Bronchus fibroblast of lung (primary cell): ENCODE results near the gene KCNJ1.

DNA sequence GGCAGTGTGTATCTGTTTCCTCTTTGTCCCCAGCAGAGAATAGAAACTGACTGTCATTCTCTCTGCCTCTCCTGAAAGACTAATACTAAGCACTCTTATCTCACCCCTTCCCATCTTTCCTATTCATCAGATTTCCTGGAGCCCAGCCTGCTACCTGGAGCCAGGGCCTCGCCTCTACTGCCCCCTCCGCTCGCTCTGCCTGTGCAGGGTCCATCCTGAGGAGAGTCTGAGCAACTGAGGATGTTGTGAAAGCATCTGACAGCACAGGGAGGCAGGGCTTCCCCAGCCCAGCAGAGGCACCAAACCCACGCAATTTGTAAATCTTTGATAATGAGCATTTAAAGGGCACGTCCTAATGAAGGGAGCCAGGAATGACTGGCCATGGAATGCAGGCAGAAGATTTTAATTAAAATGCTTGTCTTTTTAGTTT is 273.2 kb downstream of the ST3GAL4 start:
- RAMPAGE, long total RNA: no peak

DNA sequence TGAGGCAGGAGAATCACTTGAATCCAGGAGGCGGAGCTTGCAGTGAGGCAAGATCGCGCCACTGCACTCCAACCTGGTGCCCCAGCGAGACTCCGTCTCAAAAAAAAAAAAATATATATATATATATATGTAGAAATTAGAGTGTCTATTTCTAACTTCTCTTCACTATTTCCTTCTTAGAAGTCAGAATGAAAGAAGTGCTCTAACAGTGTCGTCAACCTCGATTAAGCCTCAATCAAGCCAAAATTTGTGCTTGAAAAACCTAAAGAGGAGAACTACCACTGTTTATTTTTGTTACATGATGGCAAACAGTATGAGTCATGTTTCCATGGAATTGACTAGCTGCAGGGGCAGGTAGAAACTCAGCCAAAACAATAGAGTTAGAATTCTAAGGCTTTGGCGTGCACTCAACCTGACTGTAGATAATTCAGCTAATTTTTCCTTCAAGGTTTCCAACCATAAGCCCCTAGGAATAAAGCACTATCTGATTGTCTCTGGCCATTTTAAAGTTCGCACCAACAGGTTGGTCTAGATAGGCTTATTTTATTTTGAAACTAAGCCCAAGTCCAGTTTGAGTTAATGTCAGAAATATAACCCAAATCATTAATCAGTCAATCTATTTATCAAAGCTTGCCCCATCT is 415.9 kb downstream of the ETS1 start:
- RAMPAGE, long total RNA: no peak

DNA sequence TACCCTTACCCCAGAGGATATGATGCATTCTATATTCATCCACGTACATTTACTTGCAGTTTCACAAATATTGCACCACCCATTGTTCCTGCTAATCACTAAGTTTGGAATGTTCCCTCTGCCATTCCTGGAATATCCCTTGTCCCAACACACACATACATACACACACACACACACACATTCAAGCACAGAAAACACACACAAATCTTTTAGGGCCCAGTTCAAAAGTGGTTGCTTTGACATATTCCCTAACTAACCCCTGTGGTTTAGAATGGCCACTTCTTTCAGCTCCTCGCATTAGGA is 379.4 kb downstream of the ETS1 start:
- RAMPAGE, long total RNA: no peak

GRCh38 chr11:128300644-128301336 is 286.6 kb downstream of the ETS1 start:
- RAMPAGE, long total RNA: no peak

- RAMPAGE, long total RNA: no peak
Observed at GRCh38 chr11:128311957-128312406, 275.4 kb downstream of the ETS1 start.

DNA sequence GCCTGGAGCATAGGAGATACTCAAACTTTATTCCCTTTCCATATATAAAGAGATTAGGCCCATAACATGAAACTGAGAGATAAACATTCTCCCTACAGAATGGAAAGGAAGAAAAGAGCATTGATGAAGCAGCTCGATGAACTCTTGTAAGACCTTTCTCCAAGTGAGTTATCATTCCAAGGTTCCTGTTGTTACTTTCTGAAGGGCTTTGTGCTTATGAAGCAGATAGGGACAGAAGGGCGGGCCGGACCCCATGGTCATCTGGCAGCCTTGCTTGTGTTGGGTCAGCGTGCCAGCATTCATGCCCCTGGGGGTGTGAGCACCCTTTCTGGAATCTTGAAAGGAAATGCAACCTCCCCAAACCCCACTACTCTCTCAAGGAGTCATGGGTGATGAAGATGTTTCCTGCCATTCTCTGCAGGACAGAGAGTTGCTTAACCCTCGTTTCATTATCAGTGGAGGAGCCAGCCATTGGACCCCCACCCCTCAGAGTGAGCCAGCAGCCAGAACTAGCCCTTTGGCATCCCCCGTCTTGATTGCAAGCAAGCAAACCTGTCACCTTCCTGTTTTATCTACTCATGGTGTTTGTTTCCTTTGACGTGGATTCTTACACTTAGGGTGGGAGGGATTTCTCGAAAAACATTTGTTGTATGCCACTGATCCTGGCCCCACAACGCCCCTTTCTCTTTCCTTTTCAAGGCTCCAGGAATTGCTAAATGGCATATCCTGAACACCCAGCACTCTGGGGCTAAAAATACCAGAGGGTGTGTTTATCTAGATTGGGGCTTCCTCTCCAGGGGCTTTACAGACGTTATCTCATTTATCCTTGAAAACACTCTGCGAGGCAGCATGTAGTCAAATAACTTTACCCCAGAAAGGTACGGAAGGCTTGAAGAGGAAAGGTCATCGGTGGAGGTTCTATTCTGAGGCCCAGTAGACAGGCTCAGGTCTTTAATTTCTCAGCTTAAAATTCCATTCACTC is 258.3 kb downstream of the ETS1 start:
- RAMPAGE, long total RNA: no peak

GRCh38 chr11:128341775-128342348 is 245.5 kb downstream of the ETS1 start:
- RAMPAGE, long total RNA: no peak

GRCh38 chr11:128453390-128454014 is 133.9 kb downstream of the ETS1 start:
- RAMPAGE, long total RNA: no peak

DNA sequence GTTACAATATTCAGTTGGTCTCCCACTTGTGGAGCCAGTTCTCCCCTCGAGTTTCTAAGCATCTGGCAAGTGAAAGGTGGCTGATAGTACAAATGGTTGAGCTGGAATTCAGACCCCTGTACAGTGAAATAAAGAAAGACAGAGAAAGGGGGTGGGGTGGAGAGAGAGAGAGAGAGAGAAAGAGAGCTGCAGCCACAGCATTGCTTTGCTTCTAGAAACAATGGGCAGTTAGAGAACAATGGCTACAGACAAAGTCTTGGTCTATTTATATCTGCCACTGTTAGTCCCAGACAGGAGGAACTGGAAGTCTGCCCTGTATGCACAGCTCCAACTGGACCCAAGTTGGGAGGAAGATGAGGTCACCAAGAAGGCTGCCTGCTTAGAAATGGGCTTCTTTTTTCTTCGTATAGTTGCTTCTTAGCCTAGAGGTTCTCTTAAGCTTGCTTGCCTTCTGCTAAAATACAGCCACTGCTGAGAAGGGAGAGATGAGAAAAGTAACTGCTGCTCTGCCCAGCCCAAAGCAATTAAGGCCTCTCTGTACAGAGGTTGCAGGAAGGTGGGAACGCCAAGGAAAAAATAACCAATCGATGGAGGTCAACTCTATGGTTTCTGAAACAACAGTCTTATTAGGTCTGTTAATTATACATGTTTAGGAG is 85.4 kb downstream of the ETS1 start:
- RAMPAGE, long total RNA: no peak

- RAMPAGE, long total RNA: no peak
Observed at GRCh38 chr11:128513868-128514894, 73.2 kb downstream of the ETS1 start.

DNA sequence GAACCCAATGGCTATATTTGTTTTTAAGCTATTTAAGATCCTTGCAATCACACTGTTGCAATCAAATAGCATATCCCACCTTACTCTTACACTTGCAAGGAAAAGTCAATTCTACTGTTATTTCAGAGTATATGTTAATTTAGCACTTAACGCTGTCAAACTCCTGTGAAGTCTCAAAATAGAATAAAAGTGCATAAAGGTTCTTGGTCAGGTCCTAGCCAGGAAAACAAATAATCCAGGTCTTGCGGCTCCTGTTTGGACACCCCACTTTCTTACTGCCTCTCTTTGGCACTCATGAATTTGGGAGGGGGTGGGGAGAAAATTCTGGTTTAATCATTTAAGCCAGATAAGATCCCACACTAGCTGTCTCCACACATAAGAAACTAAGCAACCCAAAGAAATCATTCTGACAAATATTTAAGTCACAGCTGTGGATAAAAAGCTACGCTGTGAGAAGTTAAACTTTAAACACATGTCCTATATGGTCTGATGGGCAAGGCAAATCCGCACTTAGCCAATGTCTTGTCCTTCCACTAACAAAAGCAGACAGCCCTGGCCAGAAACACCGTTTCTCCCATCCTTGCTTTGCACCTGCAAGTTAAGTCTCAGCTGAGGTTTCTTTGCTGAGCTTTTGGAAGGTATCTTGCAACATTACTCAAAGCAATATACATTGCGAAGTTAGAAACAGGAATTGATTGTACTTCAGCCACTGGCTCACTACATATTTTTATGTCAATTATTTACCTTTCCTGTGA is 68.1 kb downstream of the ETS1 start:
- RAMPAGE, long total RNA: no peak

DNA sequence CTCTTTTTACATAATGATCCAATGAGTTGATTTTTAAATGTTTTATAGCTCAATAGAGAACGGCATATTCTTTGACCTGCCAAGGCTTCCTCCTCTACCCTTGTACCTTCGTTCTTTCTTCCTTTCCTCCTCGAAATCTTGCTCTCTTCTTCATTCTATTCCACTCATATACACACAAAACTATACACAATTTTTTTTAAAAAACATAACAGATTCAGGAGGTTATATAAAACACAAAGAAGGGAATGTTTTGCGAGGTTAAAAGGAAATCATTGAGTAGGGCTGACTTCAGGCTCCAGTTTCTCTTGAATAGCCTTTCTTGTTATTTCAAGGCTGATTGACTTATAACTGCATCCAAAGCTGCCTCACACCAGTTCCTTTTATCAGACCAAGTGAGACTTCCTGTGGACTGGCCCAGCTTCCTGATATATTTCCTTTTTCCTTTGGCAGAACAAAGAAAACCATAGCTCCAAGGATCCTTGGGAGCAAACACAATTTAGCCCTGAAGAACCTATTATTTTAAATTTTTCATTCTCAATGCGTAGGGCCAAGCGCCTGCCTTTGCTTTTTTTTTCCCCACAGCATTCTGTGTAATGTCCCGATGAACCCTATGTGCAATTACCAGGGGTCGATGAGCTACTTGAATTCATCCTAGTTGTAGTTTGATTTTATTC is 11.6 kb downstream of the FLI1 start:
- RAMPAGE, long total RNA: no peak

DNA sequence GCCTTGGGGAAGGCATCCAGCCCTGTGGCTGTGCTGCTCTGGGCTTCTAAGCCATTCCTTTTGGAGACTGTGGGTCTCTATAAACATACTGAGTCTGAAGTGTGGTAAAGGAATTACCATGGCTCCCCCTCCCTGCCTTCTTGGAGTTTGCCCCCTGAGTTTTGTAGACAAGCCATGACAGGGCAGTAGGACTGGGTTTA is 13.5 kb downstream of the FLI1 start:
- RAMPAGE, long total RNA: no peak

DNA sequence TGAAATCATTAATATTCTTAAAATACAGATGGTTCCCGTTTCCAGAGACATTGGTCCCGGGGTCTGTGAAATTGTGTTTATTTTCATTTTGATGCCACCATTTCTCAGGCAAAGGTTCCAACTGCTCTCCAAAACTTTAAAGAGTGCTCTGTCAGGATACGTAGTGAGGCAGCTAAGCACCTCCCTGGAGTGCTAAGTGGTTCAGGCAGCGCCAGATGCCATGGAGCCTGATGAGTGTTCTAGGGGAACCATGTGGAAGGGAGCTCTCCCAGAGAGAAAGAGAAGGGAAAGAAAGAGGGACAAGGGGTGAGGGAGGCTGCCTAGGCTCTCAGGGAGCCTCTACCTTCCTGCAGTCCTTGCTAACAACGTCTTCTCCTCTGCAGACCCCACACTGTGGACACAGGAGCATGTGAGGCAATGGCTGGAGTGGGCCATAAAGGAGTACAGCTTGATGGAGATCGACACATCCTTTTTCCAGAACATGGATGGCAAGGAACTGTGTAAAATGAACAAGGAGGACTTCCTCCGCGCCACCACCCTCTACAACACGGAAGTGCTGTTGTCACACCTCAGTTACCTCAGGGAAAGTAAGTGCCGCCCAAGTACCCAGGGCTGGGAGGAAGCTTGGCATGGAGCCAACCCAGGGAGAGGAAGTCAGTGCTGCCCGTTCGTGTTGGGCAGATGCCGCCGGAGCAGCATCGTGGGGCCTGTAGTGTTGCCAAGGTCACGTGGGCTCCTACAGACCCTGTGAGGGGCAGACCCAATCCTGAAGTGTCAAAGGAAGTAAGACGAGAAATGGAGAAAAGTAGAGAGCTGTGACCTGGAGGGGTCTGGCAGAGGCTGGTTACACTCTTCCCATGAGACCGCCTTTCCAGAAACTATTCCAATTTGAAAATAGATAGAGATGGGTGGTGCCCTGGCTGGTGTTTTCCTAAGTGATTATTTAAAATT is 78.8 kb downstream of the FLI1 start:
- RAMPAGE, long total RNA: no peak

DNA sequence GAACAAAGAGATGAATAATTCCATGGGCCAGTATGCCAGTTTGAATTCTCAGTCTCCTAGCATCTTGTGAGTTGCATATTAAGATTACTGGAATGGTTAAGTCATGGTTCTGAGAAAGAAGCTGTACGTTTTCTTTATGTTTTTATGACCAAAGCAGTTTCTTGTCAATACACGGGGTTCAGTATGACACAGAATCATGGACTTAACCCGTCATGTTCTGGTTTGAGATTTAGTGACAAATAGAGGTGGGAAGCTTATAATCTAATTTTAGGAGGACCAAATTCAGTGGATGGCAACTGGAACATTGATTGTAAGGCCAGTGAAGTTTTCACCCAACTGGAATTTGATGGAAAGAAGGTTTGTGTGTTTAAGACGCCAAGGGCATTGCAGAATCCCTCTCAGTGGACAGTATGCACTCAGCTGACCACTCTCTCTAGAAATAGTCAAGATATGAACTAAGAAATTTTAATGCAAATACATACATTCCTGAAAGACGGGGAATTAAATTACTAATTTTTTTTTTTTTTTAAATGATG is 55.8 kb downstream of the KCNJ1 start:
- RAMPAGE, long total RNA: no peak

DNA sequence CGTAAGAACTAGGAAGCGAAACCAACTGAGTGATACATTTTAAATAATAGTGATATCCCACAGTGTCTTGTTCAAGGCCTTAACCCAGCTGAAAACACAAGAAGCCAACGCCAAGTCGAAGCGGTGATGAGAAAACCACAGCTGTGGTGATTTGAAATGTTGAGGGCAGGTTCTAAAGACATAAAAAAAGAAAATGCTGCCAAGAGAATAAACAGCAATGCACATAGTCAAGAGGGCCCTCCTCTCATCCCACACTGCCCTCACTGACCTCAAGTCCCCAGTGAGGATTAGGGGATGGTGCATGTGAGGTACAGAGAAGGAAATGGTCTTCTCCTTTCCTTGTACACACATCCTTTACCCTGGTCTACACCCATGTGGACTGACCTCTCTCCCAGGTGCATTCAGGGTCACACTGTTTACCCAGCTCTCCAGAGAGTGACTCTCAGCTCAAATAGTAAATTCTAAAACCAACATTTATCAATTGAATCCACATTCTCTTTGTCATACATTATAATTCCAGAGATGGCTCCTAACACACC is 25.4 kb downstream of the KCNJ1 start:
- RAMPAGE, long total RNA: no peak

DNA sequence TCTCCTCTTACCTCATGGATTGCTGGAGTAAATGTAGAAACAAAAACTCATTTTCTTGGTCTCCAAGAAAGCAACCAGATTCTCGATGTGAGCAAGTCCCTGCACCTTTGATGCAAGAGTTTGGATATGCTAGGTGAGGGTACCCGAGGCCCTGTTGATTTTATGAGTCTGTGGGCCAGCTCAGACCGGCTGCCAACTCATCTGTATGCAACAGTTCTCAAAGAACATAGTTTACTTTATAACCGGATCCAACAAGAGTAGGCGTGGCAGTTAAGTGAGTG is at the start of gene KCNJ1:
TSS of gene KCNJ1 (minus strand) at position 135 of the 281 bp plus-strand sequence.
- RAMPAGE, long total RNA: no peak

DNA sequence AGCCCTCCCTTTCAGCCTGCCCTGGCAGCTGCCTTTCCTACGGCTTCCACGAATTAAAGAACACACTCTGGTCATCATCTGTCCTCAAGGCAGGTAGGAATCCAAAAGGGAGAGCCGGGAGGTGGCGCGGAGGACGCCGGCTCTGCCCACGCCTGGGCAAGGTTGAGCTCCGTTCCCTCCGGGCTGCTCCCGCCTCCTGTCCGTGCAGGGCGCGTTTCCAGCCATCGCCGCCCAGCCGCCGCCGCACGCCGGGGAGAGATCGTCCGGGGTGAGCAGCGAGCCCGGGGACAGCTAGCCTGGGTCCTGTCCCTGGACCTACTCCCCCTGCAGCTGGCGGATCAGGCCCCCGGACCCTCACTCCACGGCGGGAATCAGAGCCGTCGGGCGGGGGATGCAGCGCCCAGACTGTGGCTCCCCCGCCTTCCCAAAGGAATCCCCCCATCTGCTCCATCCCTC is 696 bp upstream of the KCNJ5 start:
- RAMPAGE, long total RNA: no peak

GRCh38 chr11:129027337-129027715 is 84.7 kb upstream of the TP53AIP1 start:
- RAMPAGE, long total RNA: no peak

DNA sequence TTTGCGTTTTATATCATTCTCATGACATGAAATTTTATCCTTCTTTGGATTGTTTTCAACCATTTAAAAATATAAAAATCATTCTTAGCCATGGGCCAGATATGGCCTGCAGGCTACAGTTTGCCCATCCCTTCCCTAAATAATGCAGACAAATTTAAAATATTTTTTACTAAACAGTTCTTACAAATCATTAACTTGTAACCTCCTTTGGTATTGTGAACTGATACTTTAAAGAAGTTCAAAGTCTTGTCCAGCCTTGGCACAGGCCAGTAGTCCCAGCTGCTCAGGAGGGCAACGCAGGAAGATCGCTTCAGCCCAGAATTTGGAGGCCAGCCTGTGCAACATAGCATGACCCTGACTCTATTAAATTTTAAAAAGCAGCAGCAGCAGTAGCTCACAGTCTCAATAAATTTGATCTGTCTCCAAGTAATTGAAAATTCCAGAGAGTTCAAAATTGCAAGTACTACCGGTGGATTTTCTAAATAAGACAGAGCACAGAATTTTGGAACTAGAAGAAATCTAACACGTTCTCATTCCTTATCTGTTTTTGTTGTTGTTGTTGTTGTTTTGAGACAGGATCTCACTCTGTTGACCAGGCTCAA is 83.7 kb upstream of the ARHGAP32 start:
- RAMPAGE, long total RNA: no peak